Aorta (tissue), 1 donor: Measurements from ENCODE around the genes TGDS and SOX21.

DNA sequence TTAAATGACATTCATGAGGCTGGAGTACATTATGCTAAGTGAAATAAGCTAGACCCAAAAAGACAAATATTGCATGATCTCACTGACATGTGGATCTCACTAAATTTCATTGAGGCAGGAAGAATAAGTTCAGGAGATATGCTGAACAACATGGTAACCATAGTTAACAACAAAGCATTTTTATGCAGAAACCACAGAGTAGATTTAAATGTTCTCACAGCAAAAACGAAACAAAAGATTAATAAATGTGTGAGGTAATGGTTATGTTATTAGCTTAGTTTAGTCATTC is 765.7 kb downstream of the SLITRK5 start:
- PRO-cap, result no peak

DNA sequence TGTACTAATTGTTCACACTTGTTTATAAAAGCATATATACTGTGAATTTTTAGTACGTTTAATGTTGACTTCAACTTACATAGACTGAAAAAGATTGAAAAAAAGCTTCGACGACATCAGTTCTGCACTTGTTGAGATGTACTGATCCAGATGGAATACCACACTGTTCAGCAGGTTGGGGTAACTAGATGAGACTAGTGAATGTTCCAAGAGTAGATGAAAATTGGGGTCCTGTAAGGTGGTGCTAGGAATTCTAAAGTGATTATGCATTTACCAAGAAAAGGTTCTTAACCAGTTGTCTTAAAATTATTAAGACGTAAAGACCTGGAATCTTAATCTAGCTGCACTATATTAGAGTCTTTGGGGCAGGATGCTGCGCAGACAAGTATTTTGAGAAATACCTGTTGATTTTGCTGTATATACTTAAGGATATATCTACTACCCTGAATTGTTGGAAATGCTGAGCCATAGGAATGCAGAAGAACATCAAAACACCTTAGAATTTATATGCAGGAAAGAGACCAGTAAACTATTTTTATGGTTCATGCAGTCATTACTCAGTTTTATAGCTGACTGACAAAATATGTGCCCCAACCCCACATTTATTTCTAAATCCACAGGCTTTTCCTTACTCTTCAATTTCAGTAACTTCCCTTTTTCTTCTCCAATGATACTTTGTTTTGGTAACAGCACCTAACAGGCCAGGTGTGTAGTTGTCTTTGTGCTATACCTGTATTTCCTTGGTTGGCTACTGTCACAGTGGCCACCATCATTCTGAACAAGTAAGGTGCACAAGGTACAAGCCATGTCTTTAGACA is 42.4 kb upstream of the GPC5 start:
- PRO-cap, result no peak

GRCh38 chr13:94595972-94596499 is at the start of gene TGDS:
Gene TGDS (minus strand): TSS chr13:94596152.
- PRO-cap, result bidirectional peak, plus-strand start at chr13:94596313, minus-strand start at chr13:94596152

GRCh38 chr13:94710348-94710855 is 1.9 kb downstream of the SOX21 start:
- PRO-cap, result no peak

DNA sequence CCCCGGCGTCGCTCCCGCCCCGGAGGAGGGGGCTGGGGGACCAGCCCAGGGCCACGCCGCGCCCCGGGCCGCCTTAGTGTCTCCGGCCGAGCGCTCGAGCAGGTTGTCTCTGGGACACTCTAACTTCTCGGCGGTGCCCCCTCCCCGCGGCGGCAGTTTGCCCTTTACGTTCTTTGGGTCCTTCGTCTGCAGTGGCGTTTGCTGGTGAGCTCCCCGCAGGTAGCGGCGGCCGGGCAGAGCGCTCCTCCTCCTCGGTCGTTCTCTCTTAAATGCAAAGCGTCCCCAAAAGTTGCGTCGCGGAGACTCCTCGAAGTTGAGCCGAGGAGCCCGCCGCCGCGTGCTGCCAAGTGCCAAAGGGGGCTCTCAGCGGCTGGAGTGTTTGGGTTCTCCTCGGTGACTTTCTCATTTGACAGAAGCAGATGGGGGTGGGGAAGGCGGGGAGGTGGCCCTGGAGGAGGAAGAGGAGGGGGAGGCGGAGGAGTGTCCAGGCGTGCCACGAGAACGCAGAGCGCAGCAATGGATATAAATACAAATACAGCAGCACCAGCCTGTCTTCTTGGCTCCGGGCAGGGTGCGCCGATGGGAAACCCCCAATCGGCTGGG is at the start of gene SOX21:
SOX21 (minus strand) TSS at position 381 of the 603 bp plus-strand sequence.
- PRO-cap, result no peak

DNA sequence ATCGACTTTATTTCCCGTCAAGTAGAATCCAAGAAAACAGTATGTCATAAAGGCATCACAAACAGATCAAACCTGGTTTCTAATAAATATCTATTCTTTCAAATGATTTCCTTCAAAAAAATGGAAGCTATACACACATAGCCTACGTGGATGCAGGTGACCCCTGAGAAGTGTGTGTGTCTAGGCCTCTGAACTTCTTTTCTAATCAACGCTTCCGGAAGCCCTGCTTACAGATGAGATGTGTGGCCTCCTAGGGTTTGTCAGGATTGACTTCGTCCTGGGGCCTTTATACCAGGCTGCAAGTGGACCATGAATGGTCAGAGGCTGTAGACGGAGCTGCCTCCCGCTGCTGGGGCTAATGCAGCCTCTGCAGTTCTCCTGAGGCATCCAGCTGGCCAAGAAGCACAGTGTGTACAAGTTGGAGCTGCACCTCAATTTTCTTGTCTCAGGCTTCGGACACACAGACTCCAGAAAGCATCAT is 184.5 kb downstream of the ABCC4 start:
- PRO-cap, result no peak

GRCh38 chr13:95340249-95340448 is 38.9 kb upstream of the ABCC4 start:
- PRO-cap, result no peak

- PRO-cap, result no peak
Observed at GRCh38 chr13:95746847-95747810, 70.2 kb downstream of the DNAJC3 start.

GRCh38 chr13:97116643-97117307 is 105.4 kb upstream of the MBNL2 start:
- PRO-cap, result no peak

- PRO-cap, result no peak
Observed at GRCh38 chr13:97142467-97143075, 79.6 kb upstream of the MBNL2 start.

GRCh38 chr13:97224886-97225429 is 2.8 kb downstream of the MBNL2 start:
- PRO-cap, result no peak

GRCh38 chr13:97242600-97243312 is 20.6 kb downstream of the MBNL2 start:
- PRO-cap, result no peak

GRCh38 chr13:97392176-97393501 is 41.3 kb upstream of the RAP2A start:
- PRO-cap, result no peak

GRCh38 chr13:97433075-97434025 is 619 bp upstream of the RAP2A start:
- PRO-cap, result unidirectional peak, plus-strand start at chr13:97433463; bidirectional peak, plus-strand start at chr13:97434230, minus-strand start at chr13:97433919

DNA sequence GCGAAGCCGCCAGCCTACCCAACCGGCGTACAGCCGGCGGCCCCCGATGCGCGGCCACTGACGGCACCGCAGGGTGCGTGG is 22.7 kb downstream of the IPO5 start:
- PRO-cap, result bidirectional peak, plus-strand start outside the sequence, minus-strand start at position 59 of the sequence

- PRO-cap, result no peak
Observed at GRCh38 chr13:98188610-98189105, 11.6 kb upstream of the RNF113B start.

DNA sequence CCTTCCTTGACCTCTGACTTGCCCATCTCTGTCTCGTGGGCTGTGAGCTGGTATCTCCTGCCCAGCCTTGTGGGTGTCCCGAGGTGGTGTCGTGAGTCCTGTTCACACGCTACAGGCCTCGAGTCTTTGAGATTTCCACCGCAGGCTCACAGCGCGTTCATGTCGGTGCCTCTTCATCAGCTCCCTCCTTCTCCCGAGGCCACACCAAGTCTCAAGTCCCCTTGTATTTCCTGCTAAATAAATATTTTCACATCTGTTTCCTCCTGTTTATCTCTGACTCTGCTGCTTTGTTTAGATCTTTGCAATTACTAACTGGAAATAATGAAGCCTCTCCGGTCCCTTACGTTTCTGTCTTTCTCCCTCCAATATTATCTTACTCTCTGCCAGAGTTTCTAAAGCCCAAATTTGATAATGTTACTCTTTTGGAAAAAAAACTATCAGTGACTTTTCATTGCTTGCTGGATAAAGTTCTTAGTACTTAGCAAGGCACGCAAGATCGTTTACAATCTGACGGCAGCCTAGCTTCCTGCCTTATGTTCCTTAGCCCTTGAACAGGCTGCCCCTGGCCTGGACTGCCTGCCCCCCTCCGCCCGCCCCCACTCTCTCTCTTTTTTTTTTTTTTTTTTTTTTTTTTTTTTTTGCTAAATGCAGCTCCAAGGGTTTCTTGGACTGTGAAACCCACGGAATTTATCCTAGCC is 130.5 kb upstream of the RNF113B start:
- PRO-cap, result no peak

DNA sequence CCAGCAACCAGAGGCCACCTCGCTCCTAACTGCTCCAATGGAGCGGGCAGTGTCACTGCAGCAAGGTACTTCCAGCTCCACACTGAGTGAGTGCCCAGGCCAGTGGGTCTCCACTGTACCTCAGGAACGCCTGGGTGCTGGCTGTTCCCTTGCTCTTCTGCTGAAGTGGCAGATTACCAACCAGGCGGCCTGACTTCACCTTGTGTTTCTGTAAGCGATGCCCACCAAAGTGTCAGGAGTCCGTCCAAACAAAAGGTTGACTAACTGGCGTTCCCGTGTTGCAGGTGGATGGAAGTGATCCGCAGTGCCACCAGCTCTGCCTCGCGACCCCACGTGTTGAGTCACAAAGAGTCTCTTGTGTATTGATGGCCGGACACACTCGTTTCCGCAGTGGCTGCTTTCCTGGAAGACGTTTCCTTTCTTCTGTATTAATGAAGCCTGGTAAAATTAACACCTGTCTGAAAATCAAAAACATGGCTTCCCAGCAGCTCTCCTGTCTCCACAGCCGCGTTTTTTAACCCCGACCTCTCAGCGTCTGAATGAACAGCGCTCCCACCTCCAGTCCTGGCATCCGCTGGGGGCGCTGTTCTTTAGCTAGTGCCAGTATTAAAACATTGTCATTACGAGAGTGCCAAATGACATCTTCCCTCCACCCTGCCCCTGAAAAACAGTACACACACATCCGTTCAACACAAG is 128.8 kb downstream of the STK24 start:
- PRO-cap, result no peak

DNA sequence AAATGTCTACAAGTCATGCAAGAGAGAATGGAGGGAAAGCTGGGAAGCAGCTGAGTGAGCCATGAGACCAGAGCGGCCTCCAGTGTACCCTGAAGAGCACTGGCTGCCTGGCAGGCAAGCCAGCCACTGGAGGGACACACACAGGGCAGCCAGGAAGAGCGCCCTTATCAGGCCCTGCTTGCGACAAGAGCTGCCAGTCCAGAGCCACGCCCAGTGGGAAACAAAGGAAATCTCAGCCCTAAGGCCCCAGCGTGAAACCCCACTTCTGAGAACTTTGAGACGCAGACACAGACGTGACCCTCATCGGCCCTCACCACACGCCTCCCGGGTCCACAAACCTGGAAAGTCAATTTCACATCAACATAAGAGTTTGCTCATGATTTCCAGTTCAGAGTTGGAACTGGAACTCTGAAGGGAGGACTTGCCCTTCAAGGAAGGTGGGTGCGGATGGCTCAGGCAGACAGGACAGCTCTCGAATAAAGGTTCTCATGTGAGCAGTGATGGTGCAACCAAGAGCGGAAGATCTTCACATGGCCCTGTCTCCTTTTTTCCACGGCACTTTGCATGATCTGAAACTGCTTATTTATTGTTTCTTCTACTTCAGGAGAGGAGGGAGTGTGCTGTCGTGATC is 104.8 kb downstream of the STK24 start:
- PRO-cap, result no peak

- PRO-cap, result no peak
Observed at GRCh38 chr13:98483855-98484347, 93.0 kb downstream of the STK24 start.